Trachea (tissue), 1 donor: ENCODE data around the gene H3C11.

DNA sequence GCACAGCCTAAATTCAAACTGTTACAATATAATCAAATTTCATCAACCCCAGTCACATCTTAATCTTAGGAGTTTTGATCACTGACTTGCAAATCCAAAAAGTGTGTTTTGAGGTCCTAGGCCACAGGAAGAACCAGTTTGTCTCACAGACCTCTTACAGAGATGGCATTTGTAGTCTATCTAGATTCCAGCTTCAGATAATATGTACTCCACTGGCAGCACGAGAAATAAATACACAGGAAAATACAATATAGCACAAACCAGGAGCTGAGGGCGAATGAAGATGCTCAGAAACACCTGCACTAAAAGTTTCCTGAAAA is 692 bp upstream of the BTN3A3 start:
- PRO-cap = no peak

DNA sequence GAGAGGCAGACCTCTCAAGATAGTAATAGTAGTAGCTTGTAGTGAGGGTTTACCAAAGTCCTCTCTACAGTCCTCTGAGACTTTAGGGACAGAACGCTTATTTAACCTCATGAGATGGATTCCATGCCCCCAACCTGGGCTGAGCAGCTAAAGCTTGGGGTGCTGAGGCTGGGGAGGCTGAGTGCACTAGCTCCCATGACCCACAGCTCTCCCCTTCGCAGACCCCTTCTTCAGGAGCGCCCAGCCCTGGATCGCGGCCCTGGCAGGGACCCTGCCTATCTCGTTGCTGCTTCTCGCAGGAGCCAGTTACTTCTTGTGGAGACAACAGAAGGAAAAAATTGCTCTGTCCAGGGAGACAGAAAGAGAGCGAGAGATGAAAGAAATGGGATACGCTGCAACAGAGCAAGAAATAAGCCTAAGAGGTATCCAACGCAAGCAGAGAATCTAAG is 7.7 kb downstream of the BTN3A3 start:
- PRO-cap = no peak

DNA sequence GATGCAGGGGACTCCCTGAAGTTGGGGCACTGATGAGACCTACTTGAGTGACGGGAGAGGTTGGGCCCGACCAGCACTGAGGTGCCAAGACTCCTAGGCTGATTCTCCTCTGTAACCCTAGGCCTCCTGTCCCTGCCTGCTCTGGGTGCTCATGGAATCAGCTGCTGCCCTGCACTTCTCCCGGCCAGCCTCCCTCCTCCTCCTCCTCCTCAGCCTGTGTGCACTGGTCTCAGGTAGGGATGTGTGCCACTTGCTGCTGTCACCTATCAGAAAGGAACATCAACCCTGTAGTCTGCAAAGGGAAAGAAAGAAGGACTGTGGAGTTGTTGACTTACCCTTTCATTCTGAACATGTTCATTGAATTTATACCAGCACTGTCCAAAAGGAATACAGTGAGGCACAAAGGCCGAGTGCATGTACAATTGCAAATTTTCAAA is 749 bp downstream of the BTN2A1 start:
- PRO-cap = unidirectional peak, minus-strand start at position 216 of the sequence

- PRO-cap = no peak
Measured at GRCh38 chr6:26479037-26479398, 21.1 kb upstream of the BTN1A1 start.

- PRO-cap = no peak
Measured at GRCh38 chr6:26538973-26539453, 847 bp downstream of the HMGN4 start.

GRCh38 chr6:26613594-26614605 is 17.1 kb downstream of the ABT1 start:
- PRO-cap = no peak

- PRO-cap = unidirectional peak, plus-strand start at chr6:27020200; unidirectional peak, minus-strand start at chr6:27020243; unidirectional peak, minus-strand start at chr6:27020304
Measured at GRCh38 chr6:27019631-27020872, 112.5 kb downstream of the H2BC11 start.

- PRO-cap = no peak
Measured at GRCh38 chr6:27287948-27288898, 23.9 kb downstream of the POM121L2 start.

DNA sequence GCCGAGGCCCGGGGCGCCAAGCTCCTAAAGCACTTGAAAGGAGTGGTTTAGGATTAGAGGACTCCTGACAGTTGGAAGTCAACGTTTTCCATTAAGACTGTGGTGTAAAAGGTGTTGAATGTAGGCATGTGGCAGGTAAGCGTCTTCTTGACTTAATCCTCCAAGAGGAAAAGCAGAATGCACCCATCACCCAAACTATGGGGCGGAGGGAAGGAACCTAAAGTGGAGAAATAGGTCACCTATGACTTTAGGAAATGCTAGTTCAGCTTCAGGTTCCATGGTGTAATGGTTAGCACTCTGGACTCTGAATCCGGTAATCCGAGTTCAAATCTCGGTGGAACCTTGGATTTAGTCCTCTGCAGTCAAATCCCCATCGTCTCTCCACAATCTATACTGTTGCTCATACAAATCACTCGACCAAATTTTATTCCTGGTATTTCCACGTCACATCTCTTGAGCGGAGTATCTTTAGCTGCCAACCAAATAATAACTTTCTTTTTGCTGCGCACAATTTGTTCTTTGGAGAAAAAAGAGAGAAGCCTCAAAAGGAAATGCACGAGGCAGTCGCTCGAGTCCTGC is 16.8 kb downstream of the POM121L2 start:
- PRO-cap = no peak

DNA sequence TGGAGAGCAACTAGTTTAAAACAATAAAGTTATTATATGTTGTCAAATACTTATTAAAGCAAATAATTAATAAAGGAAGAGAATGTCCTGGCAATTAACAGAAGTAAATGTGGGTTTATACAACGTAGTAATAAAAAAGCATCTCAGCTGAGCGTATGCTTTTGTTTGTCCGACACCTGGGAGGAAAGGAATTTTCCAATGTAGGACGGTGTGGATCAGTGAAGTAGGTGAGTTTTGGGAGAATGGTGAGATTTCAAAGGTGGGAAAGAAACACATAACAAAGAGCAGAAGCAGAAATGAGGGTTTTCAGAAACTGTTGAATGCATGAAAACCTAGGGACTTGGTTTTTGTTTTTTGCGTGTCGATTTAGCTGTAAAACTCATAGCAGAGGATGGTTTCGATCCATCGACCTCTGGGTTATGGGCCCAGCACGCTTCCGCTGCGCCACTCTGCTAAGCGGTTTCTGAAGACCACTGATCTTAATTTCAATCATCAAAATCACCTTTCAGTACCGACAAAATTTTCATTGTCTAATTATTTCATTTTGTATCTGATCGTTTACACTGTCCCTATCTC is 20.6 kb upstream of the POM121L2 start:
- PRO-cap = no peak

- PRO-cap = no peak
Measured at GRCh38 chr6:27544223-27544645, 71.3 kb upstream of the ZNF184 start.

DNA sequence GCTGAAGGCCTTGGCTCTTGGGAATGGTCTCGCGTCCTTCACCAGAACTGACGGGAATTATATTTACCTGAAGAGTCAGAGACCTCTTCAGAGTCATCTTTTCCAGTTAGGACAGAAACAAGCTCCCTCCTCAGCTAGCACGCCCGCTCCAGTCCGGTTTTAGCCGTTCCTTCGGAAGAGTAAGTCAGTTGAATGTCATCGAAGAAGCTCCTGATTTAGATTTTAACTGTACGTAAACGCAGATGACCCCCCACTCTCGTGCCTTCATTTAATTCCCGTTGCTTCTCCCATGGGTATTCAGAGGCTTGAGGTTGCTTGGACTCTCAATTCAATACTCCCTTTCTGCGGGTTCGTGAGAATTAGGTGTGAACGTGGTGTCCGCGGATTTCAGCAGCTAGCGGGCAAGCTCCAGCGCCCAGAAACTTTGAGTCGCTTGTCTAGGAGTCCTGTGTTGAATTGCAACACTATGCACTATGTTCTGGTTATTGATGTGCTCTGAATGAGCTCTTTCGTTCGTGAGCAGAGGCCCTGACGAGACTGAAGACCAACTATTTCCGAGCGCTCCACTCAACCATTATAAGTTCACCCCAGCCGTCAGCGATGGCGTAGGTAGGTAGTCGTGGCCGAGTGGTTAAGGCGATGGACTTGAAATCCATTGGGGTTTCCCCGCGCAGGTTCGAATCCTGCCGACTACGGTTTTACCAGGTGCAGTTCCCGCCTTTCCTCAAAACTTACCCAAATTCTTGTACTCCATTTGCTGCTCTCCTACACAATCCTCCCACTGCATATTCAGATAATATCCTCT is 72.4 kb upstream of the ZNF184 start:
- PRO-cap = no peak

DNA sequence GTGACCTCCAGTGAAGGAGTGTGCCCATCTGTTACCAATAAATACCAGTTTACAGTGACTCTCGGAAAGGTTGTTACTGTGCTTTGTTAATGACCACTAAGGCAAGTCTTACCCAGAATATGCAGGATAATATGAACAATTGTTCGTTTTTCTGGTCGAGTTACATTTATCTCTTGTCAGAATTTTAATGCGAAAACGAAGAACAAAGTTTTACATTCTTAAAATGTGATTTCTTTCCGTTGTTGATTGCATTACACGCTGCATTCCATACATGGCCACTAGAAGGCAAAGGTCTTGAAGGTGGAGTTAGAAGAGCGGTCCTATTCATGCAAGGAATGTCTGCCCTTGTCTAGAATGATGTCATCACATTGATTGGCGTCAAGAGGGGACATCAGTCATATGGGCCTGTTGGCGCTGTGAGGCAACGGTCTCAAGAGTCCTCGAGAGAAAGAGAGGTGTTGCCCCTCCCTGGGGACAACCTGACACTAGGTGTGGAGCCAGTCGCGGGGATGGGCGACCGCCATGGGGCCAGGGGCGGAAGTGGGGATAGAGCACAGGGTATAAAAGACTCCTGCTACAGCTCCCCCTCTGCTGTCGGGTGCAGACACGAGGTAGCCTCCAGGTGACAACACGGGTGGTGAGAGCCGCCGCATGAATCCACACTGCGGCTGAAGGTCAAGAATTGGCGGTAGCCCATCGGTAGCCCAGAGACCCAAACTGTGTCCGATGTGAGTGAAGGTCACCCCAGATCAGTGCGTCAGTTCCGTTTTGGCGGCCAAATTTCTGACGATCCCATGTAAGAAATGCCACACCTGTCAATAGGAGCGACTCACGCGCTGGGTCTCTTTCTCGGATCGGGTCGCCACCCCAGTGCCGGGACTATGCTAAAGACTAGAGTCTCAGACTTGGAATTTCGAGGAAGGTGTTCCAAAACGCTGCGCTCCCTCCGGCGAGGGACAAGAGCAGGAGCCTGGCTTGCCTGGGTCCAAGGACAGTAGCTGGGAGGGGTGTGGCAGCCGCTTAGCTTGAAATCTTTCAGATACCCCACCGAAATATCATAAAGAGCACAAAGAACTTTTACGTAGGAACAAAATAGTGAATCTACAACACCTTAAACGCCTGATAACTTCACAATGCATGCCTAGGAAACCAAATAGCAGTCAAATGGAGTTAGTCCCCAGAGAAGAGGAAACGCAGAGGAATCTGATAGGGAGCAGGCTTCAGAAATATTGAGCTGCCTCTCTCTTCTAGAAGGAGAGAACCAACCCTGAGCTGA is 93.2 kb upstream of the ZNF184 start:
- PRO-cap = no peak

- PRO-cap = no peak
Measured at GRCh38 chr6:27618223-27618440, 145.2 kb upstream of the ZNF184 start.

GRCh38 chr6:27792746-27793419 is 14.8 kb downstream of the H2BC13 start:
- PRO-cap = no peak

- PRO-cap = unidirectional peak, minus-strand start at chr6:27795938
Measured at GRCh38 chr6:27795777-27796274, 11.9 kb downstream of the H2BC13 start.

DNA sequence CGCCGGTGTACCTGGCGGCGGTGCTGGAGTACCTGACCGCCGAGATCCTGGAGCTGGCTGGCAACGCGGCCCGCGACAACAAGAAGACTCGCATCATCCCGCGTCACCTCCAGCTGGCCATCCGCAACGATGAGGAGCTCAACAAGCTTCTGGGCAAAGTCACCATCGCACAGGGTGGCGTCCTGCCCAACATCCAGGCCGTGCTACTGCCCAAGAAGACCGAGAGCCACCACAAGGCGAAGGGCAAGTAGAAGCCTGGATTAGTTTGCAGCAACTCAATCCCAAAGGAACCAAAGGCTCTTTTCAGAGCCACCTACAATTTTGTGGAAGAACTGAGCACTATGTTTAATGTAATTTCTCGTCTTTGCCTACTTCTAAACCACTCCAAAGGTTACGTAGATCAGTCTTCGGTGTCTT is 387 bp downstream of the H2AC13 start:
- PRO-cap = no peak

GRCh38 chr6:27830457-27831428 is 617 bp downstream of the H4C12 start:
- PRO-cap = no peak

GRCh38 chr6:27839433-27840411 is 1.4 kb downstream of the H2BC15 start:
- PRO-cap = unidirectional peak, minus-strand start at chr6:27839803

GRCh38 chr6:27871709-27872618 is at the start of gene H3C11:
TSS of gene H3C11 (minus strand) at chr6:27872346.
- PRO-cap = bidirectional peak, plus-strand start at chr6:27872453, minus-strand start at chr6:27872346